ENCODE measurements around a stretch of chr14.

- RRBS: no CpG with 5 or more reads among the region's 5 CpGs
CAGE:
- cytosol, long polyA plus RNA: no peak
- long polyA plus RNA: no peak
- nucleus, long polyA plus RNA: no peak
Observed at GRCh38 chr14:106174063-106174519, 647.7 kb downstream of the TMEM121 start.

DNA sequence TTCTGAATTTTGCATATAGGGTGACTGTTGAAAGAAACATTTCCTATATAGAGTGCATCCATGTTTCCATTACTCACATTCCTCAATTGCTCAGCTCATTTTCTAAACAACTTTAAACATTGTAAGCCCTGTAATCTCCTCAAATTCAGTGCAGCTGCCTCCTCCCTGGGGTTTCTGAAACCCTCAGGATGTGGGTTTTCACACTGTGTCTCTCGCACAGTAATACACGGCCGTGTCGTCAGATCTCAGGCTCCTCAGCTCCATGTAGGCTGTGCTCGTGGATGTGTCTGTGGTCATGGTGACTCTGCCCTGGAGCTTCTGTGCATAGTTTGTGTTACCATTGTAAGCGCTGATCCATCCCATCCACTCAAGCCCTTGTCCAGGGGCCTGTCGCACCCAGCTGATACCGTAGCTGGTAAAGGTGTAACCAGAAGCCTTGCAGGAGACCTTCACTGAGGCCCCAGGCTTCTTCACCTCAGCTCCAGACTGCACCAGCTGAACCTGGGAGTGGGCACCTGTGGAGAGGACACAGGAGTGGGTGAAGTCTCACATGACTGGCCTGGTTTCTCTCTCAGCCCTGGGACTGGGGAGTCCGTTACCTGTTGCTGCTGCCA is 658.4 kb downstream of the TMEM121 start:
- RRBS: no CpG with 5 or more reads among the region's 9 CpGs
CAGE:
- cytosol, long polyA plus RNA: no peak
- long polyA plus RNA: no peak
- nucleus, long polyA plus RNA: no peak

GRCh38 chr14:106276920-106277409 is 750.6 kb downstream of the TMEM121 start:
- RRBS: 3% methylated on average over 1 of the region's 5 CpGs
CAGE:
- cytosol, long polyA plus RNA: no peak
- long polyA plus RNA: no peak
- nucleus, long polyA plus RNA: no peak

- RRBS: 5% methylated on average over 14 of the region's 54 CpGs
CAGE:
- cytosol, long polyA plus RNA: no peak
- long polyA plus RNA: no peak
- nucleus, long polyA plus RNA: no peak
Observed at GRCh38 chr14:106482264-106482826, 956.0 kb downstream of the TMEM121 start.

GRCh38 chr14:106714996-106715323 is 1188.6 kb downstream of the TMEM121 start:
CAGE:
- cytosol, long polyA plus RNA: no peak
- long polyA plus RNA: no peak
- nucleus, long polyA plus RNA: no peak

CAGE:
- cytosol, long polyA plus RNA: no peak
- long polyA plus RNA: no peak
- nucleus, long polyA plus RNA: no peak
Observed at GRCh38 chr14:106846660-106846859, 1320.2 kb downstream of the TMEM121 start.

All from SK-N-SH (cell line).